RPMI7951 (cell line): ENCODE measurements around a stretch of chr20.

DNA sequence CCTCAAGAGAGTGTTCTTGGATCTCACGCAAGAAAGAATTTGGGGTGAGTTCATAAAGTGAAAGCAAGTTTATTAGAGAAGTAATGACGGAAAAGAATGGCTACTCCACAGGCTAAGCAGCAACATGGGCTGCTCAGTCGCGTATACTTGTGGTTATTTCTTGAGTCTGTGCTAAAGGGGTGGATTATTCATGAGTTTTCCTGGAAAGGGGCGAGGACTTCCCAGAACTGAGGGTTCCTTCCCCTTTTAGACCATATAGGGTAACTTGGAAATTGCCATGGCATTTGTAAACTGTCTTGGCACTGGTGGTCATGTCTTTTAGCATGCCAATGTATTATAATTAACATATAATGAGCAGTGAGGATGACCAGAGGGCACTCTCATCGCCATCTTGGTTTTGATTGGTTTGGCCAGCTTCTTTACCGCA is 11.3 kb downstream of the LBP start:
- RAMPAGE, long total RNA: no peak

DNA sequence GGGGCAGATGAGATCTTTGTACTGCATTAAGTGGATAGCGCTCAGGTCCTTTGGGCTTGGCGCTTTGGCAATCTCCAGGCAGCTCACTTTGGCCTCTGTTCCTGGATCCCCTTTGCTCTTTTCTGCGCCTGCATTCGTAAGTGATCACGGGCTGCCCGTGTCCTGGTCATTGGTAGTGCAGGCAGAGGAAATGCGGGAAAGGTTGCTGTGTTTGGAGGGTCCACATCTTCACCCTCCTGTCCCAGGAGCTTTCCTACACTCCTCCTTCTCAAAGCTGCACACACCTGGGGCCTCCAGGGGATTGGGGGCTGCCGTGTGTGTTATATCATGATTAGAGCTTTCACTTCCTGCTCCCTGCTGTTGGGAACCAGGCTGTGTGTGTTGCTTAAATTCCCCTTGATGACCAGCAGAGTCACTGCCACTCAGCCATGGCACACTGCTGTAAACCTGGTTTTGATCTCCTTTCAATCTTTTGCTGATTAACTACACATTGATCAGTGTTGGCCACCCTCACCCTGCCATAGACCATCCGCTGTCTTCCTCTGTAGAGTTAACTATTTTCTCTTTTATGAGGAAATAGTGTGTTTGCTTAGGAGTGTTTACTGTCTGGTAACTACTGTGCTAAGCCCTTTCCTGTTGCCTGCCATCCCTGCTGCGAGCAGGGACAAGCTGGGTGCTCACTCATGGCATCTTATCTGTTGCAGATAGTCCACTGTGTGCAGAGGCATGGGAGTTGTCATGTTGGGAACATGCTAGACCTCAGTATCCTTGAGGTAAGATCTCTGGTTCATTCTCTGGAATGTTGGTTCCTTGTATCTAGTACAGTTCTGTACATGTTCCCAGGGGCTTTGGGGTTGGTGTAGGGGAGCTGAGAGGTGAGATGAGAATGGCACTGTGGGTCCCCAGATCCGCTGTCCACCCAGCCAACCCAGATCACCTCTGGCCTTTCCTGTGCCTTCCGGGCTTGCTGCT is 24.4 kb upstream of the RALGAPB start:
- RAMPAGE, long total RNA: no peak

DNA sequence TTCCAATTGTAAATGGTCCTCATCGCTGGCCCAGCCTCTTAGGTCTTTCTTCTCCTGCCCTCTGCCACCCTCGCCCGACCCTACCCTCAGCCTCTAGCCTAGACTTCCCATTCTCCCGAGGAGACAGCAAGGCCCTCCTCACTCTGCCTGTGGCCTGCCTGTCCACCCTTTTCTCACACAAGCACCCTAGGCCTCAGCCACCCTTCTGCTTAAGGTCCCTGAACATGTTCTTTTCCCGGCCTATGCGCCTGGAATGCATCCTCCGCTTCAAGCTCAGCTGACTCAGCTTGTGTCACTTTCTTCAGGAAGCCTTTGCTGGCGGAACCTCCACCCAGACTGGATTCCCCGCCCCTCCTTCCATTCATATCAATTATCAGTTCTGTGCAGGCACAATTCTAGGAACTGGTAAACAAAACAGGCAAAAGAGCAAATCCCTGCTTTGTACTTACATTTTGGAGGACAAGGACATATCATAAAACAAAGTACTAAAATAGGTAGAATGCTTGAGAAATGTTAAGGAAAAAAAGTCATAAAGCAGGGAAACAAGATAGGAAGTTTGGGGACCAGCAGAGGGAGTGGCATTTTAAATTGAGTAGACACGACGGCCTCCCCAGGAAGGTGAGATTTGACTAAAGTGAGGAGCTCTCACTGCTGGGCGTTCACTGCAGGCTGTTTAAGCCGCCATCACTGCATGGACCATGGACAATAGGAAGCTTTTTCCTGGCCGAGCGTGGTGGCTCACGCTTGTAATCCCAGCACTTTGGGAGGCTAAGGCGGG is 19.6 kb upstream of the RALGAPB start:
- RAMPAGE, long total RNA: no peak

GRCh38 chr20:38541605-38542163 is 39.3 kb upstream of the ADIG start:
- RAMPAGE, long total RNA: no peak

DNA sequence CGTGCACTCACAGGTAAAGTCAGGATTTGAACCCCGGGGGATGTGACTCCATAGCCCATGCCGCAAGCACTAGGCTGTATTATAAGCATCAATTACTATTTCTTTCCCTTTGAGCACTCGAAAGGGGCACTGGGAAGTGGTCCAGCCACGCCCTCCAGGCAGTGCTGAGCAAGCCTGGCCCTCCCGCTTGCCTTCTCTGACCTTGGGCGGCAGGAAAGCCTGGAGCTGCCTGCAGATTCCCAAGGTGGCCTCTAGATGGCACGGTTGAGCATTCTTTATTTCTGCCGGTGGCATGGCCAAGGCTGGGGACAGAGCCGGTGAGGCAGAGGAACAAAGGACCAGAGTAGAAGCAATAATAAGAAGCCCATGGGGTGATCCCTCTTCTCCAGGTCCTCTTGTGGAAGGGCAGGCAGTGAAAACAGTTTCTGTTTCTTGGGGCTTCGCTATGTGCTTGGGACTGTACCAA is 52.6 kb downstream of the ADIG start:
- RAMPAGE, long total RNA: no peak

GRCh38 chr20:38808898-38809729 is 3.6 kb downstream of the PPP1R16B start:
- RAMPAGE, long total RNA: no peak

DNA sequence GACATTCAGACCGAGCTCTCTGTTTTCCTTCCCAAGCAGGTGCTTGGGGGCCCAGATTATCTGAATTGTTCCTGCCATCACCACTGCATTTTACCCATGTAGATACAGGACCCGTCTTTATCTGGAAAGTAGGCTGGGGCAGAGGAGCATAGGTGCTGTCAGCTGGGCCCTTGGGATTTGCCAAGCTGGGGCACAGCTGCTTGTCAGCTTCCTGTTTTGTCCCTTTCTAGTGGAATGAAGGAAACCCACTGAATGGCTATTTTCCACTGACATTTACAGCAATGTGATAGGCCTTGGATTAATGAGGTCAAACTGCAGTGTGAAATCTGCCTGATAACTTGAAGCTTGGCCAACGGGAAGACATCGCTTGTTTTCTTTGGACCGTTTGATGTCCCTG is 6.6 kb downstream of the PPP1R16B start:
- RAMPAGE, long total RNA: no peak

GRCh38 chr20:38881416-38881921 is 44.7 kb upstream of the FAM83D start:
- RAMPAGE, long total RNA: no peak

DNA sequence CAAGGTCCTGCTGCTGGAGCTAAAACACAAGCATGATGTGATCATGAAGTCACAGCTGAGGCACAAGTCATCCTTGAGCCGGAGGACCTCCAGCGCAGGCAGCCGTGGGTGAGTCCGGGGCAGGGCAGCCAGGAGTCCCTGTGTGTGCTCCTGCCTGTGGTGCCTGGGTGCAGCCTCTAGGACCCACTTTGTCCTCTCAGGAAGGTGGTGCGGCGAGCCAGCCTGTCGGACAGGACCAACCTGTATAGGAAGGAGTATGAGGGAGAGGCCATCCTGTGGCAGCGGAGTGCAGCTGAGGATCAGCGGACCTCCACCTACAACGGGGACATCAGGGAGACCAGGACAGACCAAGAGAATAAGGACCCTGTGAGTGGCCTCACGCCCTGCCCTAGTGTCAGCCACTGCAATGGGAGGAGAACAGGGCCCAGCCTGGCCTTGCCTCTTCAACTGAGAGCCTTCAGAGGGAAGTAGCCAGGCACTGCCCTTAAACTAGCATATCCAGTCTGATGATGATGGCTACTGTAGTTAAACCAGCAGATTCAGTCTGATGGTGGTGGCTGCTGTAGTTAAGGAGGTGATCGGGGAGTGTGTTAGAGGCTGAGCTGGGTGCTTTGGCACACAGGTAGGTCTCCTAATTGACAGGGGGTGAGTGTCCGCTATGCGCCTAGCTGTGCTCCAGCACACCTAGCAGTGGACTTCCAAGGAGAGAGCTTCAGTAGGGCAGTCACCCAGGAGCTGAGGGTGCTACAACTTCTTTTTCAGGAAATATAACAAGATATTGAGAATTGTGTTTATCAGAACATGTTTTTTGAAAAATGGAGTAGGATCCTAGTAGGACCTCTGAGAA is 18.2 kb upstream of the FAM83D start:
- RAMPAGE, long total RNA: no peak

GRCh38 chr20:38961307-38961919 is 731 bp upstream of the DHX35 start:
- RAMPAGE, long total RNA: no peak

DNA sequence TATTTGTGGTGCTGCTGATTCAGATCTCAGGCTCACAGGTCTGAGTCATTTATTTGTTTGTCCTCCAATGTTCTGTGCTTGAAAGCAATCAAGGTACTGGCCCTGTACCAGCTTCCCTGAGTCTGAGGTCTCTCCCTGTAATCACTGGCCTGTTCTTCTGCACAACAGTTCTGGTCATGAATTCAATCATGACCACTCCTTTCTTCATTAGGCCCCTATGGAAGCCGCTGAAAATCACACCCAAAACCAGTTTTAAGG is 827.6 kb downstream of the MAFB start:
- RAMPAGE, long total RNA: no peak

DNA sequence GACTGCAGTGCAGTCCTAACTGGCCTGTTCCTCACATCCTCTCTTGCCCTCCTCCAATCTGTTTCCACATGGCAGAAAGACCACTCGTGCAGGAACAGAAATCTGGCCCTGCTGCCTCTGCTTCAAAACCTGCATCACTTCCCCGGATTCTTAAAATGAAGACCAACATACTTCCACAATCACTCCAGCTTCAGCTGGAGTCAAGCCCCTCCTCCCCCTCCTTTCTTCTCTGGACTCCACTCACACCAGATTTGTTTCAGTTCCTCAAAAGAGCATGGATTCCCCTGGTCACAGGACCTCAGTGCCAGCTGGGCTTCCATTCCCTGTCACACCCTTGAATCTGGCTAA is 802.3 kb downstream of the MAFB start:
- RAMPAGE, long total RNA: no peak

DNA sequence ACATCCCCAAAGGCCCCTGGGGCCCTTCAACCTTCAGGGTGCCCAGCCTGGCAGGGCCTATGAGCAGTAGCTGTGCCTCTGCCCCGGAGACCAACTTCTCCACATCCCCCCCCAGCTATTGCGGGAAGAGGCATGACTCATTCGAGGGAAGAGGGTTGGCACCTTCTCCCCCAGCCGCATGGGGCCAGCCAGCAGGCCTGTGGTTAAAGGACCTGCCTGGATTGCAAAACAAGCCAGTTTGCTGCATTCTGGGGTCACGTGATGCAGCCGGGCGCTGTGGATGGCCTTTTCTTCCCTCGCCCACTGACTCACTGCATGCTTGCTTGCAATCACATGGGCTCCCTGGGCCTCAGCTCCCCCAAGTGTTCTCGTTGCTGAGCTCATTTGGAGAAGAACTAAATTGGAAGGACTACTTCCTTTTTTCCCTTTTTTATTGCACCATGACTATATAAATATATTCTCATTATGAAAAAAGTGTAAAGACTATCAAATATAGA is 182.5 kb downstream of the MAFB start:
- RAMPAGE, long total RNA: no peak

DNA sequence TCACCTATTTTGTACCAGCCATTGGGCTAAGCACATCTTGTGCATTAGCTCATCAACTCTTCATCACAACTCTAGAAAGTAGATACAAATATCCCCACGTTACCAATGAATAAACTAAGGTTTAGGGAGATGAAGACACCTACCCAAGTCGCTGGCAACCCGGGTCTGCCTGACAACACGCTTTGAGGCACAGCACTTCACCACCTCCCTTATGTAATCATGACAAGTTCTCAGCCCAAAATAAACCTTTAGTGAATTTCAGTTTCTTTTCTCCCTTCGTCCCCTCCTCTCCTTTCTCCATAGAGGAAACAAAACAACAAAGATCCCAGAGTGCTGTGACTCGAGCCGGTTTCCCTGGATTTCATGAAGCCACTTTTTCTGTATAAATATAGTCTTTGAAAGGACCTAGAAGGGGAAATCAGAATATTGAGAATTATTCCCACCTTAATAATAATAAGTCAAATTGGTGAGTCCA is 105.4 kb downstream of the MAFB start:
- RAMPAGE, long total RNA: no peak

DNA sequence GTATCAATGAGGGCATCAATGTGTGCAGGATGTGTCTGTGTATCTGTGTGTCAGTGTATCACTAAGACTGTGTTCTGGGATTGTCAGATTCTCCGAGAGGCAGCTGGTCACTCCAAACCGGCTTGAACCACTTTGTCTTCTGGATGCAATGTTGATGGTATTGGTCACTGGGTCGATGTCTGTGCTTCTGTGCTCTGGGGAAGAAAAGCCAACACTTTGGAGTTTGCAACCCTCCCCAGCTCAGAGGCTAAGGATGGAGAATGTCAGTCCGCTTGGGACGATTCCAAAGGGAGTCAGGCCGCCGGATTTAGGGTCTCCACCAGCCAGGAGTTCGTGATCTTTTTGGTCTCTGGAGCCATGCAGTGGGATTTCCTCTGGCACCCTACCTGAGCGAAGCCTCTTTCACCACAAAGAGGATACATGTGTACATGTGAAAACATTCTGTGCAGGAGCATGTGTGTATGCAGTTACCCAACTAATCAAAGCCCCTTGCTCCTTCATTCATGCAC is 5.1 kb downstream of the MAFB start:
- RAMPAGE, long total RNA: no peak

GRCh38 chr20:40911551-40912234 is 116.9 kb upstream of the TOP1 start:
- RAMPAGE, long total RNA: no peak

- RAMPAGE, long total RNA: no peak
These were observed 59.8 kb upstream of the TOP1 start for GRCh38 chr20:40968666-40969440.

- RAMPAGE, long total RNA: no peak
These were observed 18.1 kb downstream of the TOP1 start for GRCh38 chr20:41046694-41047182.

GRCh38 chr20:41116093-41116548 is 21.2 kb upstream of the PLCG1 start:
- RAMPAGE, long total RNA: no peak

GRCh38 chr20:41125738-41126319 is 11.5 kb upstream of the PLCG1 start:
- RAMPAGE, long total RNA: no peak